K562 (cell line): Measurements from ENCODE around the gene GUSB.

DNA sequence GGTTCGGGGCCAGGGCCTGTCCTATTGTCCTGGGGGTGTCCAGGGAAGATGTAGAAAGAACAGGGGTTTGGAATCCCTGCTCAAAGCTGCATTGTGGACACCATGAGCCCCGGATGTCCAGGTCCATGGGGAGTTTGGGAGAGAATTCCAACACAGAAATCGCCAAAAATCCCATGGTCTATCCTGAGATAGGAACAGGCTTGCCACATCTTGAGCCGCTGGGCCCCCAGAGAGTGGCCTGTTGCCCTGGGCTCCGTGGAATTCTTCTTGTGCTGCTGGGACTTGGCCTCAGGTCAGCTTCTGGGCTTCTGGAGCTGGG lies 376.3 kb upstream of the NUPR2 start:
- RAMPAGE, long total RNA: no peak
- RRBS: no CpG with 5 or more reads among the region's 5 CpGs
PRO-cap:
- standard: no peak
- CoPRO, capped RNA only, 2 experiments: no peak in any of the 2 experiments
- CoPRO, capped and uncapped RNA, 2 experiments: no peak in any of the 2 experiments
- CoPRO, uncapped RNA only, 2 experiments: no peak in any of the 2 experiments
CAGE:
- cytosol, long polyA plus RNA: no peak
- long polyA plus RNA: no peak
- nucleolus, long total RNA: no peak
- nucleus, long polyA plus RNA: no peak

DNA sequence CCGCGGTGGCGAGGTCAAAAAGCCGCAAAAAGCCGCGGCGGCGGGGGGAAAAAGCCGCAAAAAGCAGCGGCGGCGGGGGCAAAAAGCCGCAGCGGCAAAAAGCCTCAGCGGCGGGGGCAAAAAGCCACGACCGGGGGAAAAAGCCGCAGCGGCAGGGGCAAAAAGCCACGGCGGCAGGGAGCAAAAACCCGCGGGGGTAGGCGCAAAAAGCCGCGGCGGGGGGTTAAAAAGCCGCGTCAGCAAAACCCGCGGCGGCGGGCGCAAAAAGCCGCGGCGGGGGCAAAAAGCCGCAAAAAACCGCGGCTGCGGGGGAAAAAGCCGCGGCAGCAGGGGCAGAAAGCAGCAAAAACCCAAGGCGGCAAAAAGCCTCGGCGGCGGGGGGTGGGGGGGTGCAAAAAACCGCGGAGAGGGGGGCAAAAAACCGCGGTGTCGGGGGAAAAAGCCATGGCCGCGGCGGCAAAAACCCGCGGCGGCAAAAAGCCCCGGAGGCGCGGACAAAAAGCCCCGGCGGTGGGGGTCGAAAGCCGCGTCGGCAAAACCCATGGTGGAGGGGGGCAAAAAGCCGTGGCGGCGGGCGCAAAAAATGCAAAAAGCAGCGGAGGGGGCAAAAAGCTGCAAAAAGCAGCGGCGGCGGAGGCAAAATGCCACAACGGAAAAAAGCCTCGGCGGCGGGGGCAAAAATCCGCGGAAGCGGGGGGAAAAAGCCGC lies 418.6 kb downstream of the ZNF716 start:
- RAMPAGE, long total RNA: no peak
- RRBS: no CpG with 5 or more reads among the region's 84 CpGs
PRO-cap:
- standard: no peak
- CoPRO, capped RNA only, 2 experiments: no peak in any of the 2 experiments
- CoPRO, capped and uncapped RNA, 2 experiments: no peak in any of the 2 experiments
- CoPRO, uncapped RNA only, 2 experiments: no peak in any of the 2 experiments
CAGE:
- cytosol, long polyA plus RNA: no peak
- long polyA plus RNA: no peak
- nucleolus, long total RNA: no peak
- nucleus, long polyA plus RNA: no peak

DNA sequence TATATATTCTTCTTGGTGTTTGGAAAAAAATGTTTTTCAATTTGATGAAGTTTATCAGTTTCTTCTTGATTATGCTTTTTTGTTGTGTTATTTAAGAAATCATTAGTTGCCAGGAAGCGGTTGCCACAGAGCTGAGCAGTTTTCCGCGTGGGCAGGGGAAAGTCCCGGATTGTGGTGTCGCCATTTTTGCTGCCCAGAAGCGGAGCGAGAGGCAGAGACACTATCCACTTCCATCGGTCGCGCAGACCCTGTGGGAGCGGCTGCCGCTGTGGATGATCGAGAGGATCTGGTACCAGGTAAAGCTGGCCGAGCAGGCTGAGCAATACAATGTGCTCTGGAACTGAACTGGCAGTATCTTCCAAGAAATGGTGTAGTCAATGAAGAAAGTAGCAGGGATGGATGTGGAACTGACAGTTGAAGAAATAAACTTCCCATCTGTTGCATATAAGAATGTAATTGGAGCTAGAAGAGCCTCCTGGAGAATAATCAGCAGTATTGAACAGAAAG lies 119.9 kb downstream of the ZNF736 start:
- RAMPAGE, long total RNA: no peak
- RRBS: no CpG with 5 or more reads among the region's 14 CpGs
PRO-cap:
- standard: no peak
- CoPRO, capped RNA only, 2 experiments: no peak in any of the 2 experiments
- CoPRO, capped and uncapped RNA, 2 experiments: no peak in any of the 2 experiments
- CoPRO, uncapped RNA only, 2 experiments: no peak in any of the 2 experiments
CAGE:
- cytosol, long polyA plus RNA: no peak
- long polyA plus RNA: no peak
- nucleolus, long total RNA: no peak
- nucleus, long polyA plus RNA: no peak

DNA sequence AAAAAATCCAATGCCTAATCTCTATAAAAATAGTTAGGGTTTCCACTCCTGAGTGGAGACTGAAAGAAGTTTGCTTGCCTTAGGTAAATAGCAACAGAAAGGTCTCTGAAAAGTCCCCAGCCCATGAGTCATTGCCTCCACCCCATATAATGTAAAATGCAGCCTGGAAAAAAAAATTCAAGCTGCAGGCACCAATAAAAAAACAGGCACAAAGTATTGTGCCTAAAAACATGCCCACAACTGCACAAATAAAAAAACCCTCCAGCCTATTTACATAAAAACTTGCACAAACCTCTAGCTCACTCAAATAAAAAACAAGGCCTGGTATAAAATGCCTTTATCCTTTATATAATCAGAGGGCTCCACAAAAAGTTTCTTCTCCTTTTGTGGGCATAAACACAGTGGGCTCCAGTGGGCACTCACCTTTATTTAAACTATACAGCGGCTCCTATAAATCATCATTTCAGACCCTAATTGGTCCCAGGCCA lies 47.4 kb downstream of the ZNF680 start:
- RAMPAGE, long total RNA: no peak
- RRBS: no CpG with 5 or more reads among the region's 1 CpG
PRO-cap:
- standard: no peak
- CoPRO, capped RNA only, 2 experiments: no peak in any of the 2 experiments
- CoPRO, capped and uncapped RNA, 2 experiments: no peak in any of the 2 experiments
- CoPRO, uncapped RNA only, 2 experiments: no peak in any of the 2 experiments
CAGE:
- cytosol, long polyA plus RNA: no peak
- long polyA plus RNA: no peak
- nucleolus, long total RNA: no peak
- nucleus, long polyA plus RNA: no peak

DNA sequence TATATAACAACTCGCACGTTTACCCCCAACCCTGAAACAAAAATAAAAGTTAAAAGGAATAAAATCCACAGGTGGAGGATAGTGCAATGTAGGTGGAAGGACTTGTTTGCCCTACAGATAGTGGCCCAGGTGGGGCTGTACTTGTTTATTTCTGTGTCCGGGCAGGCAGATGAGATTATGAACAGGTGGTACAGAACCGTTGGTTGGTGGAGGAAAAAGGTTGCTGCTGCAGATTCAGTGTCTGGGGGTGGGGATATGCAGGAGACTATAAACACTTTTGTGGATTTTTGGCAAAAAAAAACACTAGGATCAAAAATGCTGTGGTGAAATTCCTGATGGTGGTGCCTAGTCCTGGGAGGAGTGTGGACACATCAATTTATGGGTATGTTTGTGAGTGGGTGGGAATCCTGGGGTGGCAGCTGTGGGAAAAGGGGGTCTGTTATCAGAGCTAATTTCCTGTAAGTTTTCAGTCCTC lies 4.9 kb downstream of the ZNF680 start:
- RAMPAGE, long total RNA: no peak
- RRBS: no CpG with 5 or more reads among the region's 4 CpGs
PRO-cap:
- standard: no peak
- CoPRO, capped RNA only, 2 experiments: no peak in any of the 2 experiments
- CoPRO, capped and uncapped RNA, 2 experiments: no peak in any of the 2 experiments
- CoPRO, uncapped RNA only, 2 experiments: peak in 1 of 2 experiments; most common minus-strand start position 177 of the sequence (in 1)
CAGE:
- cytosol, long polyA plus RNA: no peak
- long polyA plus RNA: no peak
- nucleolus, long total RNA: no peak
- nucleus, long polyA plus RNA: no peak

DNA sequence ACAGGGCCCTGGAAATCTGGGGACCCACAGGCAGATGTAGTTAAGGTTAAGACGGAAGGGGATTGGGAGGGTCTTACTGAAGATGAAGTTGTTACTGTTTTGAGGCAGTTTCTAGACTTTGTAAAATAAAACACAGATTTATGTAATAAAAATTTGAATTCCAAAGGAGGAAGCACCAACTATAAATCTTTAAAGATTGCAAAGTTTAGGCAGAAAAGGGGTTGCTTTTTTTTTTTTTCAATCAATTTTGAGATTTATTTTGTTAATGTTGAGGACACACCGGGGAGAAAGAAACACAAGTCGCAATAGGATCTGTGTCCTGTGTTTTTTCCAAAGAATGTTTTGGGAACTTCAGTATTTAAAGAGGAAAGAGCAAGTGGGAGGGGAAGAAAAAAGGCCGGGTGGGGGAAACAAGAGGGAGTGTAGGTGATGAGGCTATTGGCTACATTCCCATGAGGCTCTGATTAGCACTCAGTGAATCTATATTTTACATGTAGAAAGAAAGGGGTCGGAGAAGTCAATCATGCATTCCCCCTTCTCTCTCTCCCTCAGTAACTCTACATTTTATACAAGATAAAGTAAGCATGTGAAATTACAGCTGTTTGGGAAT lies 4.2 kb downstream of the ZNF680 start:
- RAMPAGE, long total RNA: no peak
- RRBS: no CpG with 5 or more reads among the region's 5 CpGs
PRO-cap:
- standard: no peak
- CoPRO, capped RNA only, 2 experiments: no peak in any of the 2 experiments
- CoPRO, capped and uncapped RNA, 2 experiments: no peak in any of the 2 experiments
- CoPRO, uncapped RNA only, 2 experiments: peak in 1 of 2 experiments; most common minus-strand start position 140 of the sequence (in 1)
CAGE:
- cytosol, long polyA plus RNA: no peak
- long polyA plus RNA: no peak
- nucleolus, long total RNA: no peak
- nucleus, long polyA plus RNA: no peak

DNA sequence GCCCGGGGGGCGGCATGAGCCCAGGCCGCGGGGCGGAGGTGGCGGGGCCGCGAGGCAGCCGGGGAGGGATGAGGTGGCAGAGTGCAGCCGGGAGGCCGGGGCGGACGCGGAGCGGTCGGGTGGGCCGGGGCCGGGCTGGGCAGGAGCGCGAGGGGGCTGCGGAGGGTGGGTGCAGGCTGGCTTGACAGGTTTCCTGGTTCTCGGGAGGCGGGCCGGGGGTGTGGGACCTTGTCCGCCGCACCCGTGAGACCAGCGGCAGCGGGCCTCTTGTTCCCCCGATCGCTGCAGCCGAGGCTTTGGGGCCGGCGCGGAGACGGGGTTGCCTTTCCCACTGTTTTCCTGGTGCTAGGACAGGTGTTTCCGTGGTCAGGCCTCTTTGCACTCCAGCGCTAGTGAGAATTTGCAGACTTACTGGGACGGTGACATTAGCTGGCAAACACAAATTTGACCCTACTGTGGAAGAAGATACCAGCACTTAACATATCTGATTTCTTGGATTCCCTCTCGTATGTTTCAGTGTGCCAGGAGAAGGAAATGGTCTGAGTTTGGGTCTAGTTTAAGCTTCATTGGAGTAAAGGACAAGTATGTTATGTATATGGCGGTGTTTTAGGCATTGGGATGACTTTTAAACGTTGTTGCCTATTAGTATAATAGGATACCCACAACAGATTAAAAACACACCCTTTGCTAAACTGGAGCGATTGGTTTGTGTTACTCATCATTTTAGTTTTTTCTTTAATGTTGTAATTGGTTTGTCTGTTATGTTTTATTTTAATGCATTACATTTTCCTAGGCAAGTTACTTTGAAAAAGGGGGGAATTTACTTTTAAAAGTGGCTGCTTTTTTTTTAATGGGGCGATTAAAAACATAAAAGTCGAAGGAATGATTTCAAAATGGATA lies 32.5 kb upstream of the ERV3-1 start:
- RAMPAGE, long total RNA: no peak
- RRBS: 4% methylated on average over 4 of the region's 45 CpGs
PRO-cap:
- standard: bidirectional peak, plus-strand start at position 294 of the sequence, minus-strand start at position 298 of the sequence; unidirectional peak, minus-strand start at position 397 of the sequence
- CoPRO, capped RNA only, 2 experiments: peak in 1 of 2 experiments; most common plus-strand start position 270 of the sequence (in 1); most common minus-strand start position 269 of the sequence (in 1)
- CoPRO, capped and uncapped RNA, 2 experiments: peak in 2 of 2 experiments; most common plus-strand start position 350 of the sequence (in 1); most common minus-strand start position 298 of the sequence (in 2)
- CoPRO, uncapped RNA only, 2 experiments: no peak in any of the 2 experiments
CAGE:
- cytosol, long polyA plus RNA: no peak
- long polyA plus RNA: no peak
- nucleolus, long total RNA: no peak
- nucleus, long polyA plus RNA: no peak

GRCh38 chr7:65731358-65732171 lies 141.3 kb upstream of the VKORC1L1 start:
- RAMPAGE, long total RNA: no peak
- RRBS: 9% methylated on average over 8 of the region's 33 CpGs
PRO-cap:
- standard: no peak
- CoPRO, capped RNA only, 2 experiments: no peak in any of the 2 experiments
- CoPRO, capped and uncapped RNA, 2 experiments: no peak in any of the 2 experiments
- CoPRO, uncapped RNA only, 2 experiments: peak in 1 of 2 experiments; most common plus-strand start chr7:65732007 (in 1); most common minus-strand start chr7:65731760 (in 1)
CAGE:
- cytosol, long polyA plus RNA: no peak
- long polyA plus RNA: no peak
- nucleolus, long total RNA: no peak
- nucleus, long polyA plus RNA: no peak

GRCh38 chr7:65981563-65982502 lies at the start of gene GUSB:
GUSB (minus strand) TSS chr7:65982213.
- RAMPAGE, long total RNA: start-site peak on the minus strand at chr7:65982197-65982213, 301 and 298 reads in 2 replicates
- RRBS: 2% methylated on average over 32 of the region's 79 CpGs
PRO-cap:
- standard: bidirectional peak, plus-strand start at chr7:65982330, minus-strand start at chr7:65982213
- CoPRO, capped RNA only, 2 experiments: peak in 2 of 2 experiments; most common plus-strand start chr7:65982330 (in 2); most common minus-strand start chr7:65982213 (in 2)
- CoPRO, capped and uncapped RNA, 2 experiments: peak in 2 of 2 experiments; most common plus-strand start chr7:65982330 (in 2); most common minus-strand start chr7:65982213 (in 2)
- CoPRO, uncapped RNA only, 2 experiments: no peak in any of the 2 experiments
CAGE:
- cytosol, long polyA plus RNA: start-site peak on the minus strand at chr7:65982195-65982202, 97 and 61 reads in 2 replicates
- long polyA plus RNA: start-site peak on the minus strand at chr7:65982166-65982245, 99 and 233 reads in 2 replicates
- nucleolus, long total RNA: no peak
- nucleus, long polyA plus RNA: start-site peak on the minus strand at chr7:65982195-65982202, 72 and 103 reads in 2 replicates

- RAMPAGE, long total RNA: no peak
- RRBS: no CpG with 5 or more reads among the region's 3 CpGs
PRO-cap:
- standard: no peak
- CoPRO, capped RNA only, 2 experiments: no peak in any of the 2 experiments
- CoPRO, capped and uncapped RNA, 2 experiments: no peak in any of the 2 experiments
- CoPRO, uncapped RNA only, 2 experiments: no peak in any of the 2 experiments
CAGE:
- cytosol, long polyA plus RNA: no peak
- long polyA plus RNA: no peak
- nucleolus, long total RNA: no peak
- nucleus, long polyA plus RNA: no peak
These were observed 1.1 kb downstream of the ASL start for GRCh38 chr7:66076767-66077143.

DNA sequence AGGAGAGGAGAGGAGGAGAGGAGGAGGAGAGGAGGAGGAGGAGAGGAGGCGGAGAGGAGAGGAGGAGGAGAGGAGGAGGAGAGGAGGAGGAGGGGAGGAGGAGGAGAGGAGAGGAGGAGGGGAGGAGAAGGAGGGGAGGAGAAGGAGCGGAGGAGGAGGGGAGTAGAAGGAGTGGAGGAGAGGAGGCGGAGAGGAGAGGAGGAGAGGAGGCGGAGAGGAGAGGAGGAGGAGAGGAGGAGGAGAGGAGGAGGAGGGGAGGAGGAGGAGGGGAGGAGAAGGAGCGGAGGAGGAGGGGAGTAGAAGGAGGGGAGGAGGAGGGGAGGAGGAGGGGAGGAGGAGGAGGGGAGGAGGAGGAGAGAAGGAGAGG lies 15.6 kb upstream of the CRCP start:
- RAMPAGE, long total RNA: no peak
- RRBS: no CpG with 5 or more reads among the region's 5 CpGs
PRO-cap:
- standard: no peak
- CoPRO, capped RNA only, 2 experiments: no peak in any of the 2 experiments
- CoPRO, capped and uncapped RNA, 2 experiments: no peak in any of the 2 experiments
- CoPRO, uncapped RNA only, 2 experiments: no peak in any of the 2 experiments
CAGE:
- cytosol, long polyA plus RNA: no peak
- long polyA plus RNA: no peak
- nucleolus, long total RNA: no peak
- nucleus, long polyA plus RNA: no peak

GRCh38 chr7:66352056-66352706 lies 147.0 kb downstream of the TPST1 start:
- RAMPAGE, long total RNA: no peak
- RRBS: no CpG with 5 or more reads among the region's 5 CpGs
PRO-cap:
- standard: no peak
- CoPRO, capped RNA only, 2 experiments: no peak in any of the 2 experiments
- CoPRO, capped and uncapped RNA, 2 experiments: no peak in any of the 2 experiments
- CoPRO, uncapped RNA only, 2 experiments: no peak in any of the 2 experiments
CAGE:
- cytosol, long polyA plus RNA: no peak
- long polyA plus RNA: no peak
- nucleolus, long total RNA: no peak
- nucleus, long polyA plus RNA: no peak

DNA sequence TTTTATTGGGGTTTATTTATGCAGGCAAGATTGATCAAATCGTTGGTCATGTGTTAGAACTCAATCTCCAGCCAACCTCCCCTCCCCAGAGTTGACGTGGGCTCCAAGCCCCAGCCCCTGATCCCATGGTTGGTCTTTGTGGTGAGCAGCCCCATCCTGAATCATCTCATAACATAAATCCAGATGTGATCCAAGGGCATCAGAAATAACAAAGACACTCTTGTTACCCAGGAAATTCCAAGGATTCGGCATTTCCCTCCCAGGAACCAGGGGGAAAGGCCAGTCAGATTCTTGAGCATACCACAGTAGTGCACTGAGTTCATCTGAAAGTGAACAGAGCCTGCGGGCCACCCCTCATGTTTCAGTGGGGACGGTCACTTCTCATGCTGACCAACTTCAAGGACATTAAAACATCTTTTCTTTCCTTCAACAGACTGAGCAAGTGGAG lies 151.3 kb downstream of the TPST1 start:
- RAMPAGE, long total RNA: no peak
- RRBS: no CpG with 5 or more reads among the region's 5 CpGs
PRO-cap:
- standard: no peak
- CoPRO, capped RNA only, 2 experiments: no peak in any of the 2 experiments
- CoPRO, capped and uncapped RNA, 2 experiments: no peak in any of the 2 experiments
- CoPRO, uncapped RNA only, 2 experiments: no peak in any of the 2 experiments
CAGE:
- cytosol, long polyA plus RNA: no peak
- long polyA plus RNA: no peak
- nucleolus, long total RNA: no peak
- nucleus, long polyA plus RNA: no peak

- RAMPAGE, long total RNA: no peak
- RRBS: no CpG with 5 or more reads among the region's 3 CpGs
PRO-cap:
- standard: no peak
- CoPRO, capped RNA only, 2 experiments: no peak in any of the 2 experiments
- CoPRO, capped and uncapped RNA, 2 experiments: no peak in any of the 2 experiments
- CoPRO, uncapped RNA only, 2 experiments: no peak in any of the 2 experiments
CAGE:
- cytosol, long polyA plus RNA: no peak
- long polyA plus RNA: no peak
- nucleolus, long total RNA: no peak
- nucleus, long polyA plus RNA: no peak
These were observed 166.1 kb downstream of the TPST1 start for GRCh38 chr7:66371206-66371594.

DNA sequence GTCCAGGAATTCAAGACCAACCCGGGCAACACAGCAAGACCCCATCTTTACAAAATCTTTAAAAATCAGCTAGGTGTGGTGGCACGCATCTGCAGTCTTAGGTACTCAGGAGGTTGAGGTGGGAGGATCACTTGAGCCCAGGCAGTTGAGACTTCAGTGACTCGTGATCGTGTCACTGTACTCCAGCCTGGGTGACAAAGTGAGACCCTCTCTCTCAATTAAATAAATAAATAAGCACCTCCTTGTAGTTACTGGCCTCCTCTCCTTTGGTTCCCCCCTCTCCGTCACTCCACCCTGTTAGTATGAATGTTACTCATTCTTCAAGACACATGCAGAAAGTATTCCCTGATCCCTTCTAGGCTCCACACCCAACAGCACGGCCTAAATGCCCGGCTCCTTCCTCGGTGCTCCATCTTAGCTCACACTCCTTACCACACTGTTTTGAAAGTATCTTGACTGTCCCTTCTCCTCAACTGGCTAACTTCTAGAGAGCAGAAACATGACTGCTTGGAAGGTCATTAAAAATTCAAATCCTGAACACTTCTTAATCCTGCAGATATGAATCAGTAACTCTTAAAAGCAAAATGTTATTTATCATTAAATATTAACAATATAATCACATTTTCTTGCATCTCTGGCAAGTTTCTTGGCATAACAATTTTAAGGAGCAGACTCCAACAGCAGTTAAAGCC lies 38.0 kb upstream of the KCTD7 start:
- RAMPAGE, long total RNA: no peak
- RRBS: no CpG with 5 or more reads among the region's 8 CpGs
PRO-cap:
- standard: no peak
- CoPRO, capped RNA only, 2 experiments: no peak in any of the 2 experiments
- CoPRO, capped and uncapped RNA, 2 experiments: no peak in any of the 2 experiments
- CoPRO, uncapped RNA only, 2 experiments: no peak in any of the 2 experiments
CAGE:
- cytosol, long polyA plus RNA: no peak
- long polyA plus RNA: no peak
- nucleolus, long total RNA: no peak
- nucleus, long polyA plus RNA: no peak

DNA sequence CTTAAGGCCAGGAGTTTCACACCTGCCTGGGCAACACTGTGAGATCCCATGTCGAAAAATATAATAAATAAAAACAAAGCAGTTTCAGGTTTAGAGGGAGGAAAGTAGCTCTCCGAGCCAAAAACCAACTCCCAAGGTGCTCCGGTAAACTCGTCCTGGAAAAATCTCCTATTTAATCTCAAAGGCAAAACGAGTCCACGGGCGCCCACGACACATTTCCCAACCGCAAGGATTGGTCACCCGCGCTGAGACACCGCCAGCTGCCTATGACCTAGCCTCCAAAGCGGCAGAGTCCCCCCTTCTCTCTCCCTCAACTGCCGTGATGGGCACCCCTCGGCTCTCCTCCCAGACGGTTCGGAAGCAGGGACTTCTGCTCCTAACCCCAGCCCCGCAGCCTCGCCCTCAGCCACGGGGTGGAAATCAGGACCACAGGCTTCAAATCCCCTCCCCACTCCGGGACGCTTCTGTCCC lies 37.4 kb upstream of the KCTD7 start:
- RAMPAGE, long total RNA: no peak
- RRBS: no CpG with 5 or more reads among the region's 22 CpGs
PRO-cap:
- standard: no peak
- CoPRO, capped RNA only, 2 experiments: no peak in any of the 2 experiments
- CoPRO, capped and uncapped RNA, 2 experiments: no peak in any of the 2 experiments
- CoPRO, uncapped RNA only, 2 experiments: no peak in any of the 2 experiments
CAGE:
- cytosol, long polyA plus RNA: no peak
- long polyA plus RNA: no peak
- nucleolus, long total RNA: no peak
- nucleus, long polyA plus RNA: no peak

DNA sequence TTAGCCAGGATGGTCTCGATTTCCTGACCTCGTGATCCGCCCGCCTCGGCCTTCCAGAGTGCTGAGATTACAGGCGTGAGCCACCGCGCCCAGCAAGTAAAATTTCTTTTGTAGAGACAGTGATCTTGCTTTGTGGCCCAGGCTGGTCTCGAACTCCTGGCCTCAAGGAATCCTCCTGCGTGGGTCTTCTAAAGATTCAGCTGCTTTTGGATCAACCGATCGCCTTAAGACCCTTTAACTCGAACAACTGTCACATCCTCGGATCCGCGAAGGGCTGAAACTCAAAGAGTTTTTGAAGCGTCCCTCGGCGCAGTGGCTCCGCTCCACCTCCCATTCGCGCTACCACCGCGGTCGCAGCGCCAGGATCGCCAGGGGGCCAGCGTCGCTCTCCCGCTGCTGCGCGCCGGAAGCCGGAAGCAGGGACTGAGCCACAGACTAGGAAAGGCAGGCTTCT lies 25.2 kb downstream of the KCTD7 start:
- RAMPAGE, long total RNA: no peak
- RRBS: no CpG with 5 or more reads among the region's 34 CpGs
PRO-cap:
- standard: no peak
- CoPRO, capped RNA only, 2 experiments: peak in 1 of 2 experiments; most common plus-strand start position 333 of the sequence (in 1); most common minus-strand start position 338 of the sequence (in 1)
- CoPRO, capped and uncapped RNA, 2 experiments: no peak in any of the 2 experiments
- CoPRO, uncapped RNA only, 2 experiments: peak in 1 of 2 experiments; most common minus-strand start position 371 of the sequence (in 1)
CAGE:
- cytosol, long polyA plus RNA: no peak
- long polyA plus RNA: no peak
- nucleolus, long total RNA: no peak
- nucleus, long polyA plus RNA: no peak

GRCh38 chr7:66681542-66682326 lies 53.1 kb downstream of the KCTD7 start:
- RAMPAGE, long total RNA: start-site peak on the minus strand at chr7:66682009-66682052, 23 and 40 reads in 2 replicates; start-site peak on the plus strand at chr7:66682102-66682147, 132 and 91 reads in 2 replicates
- RRBS: 2% methylated on average over 12 of the region's 72 CpGs
PRO-cap:
- standard: bidirectional peak, plus-strand start at chr7:66682166, minus-strand start at chr7:66682067
- CoPRO, capped RNA only, 2 experiments: peak in 2 of 2 experiments; most common plus-strand start chr7:66682166 (in 2); most common minus-strand start chr7:66682007 (in 2)
- CoPRO, capped and uncapped RNA, 2 experiments: peak in 2 of 2 experiments; most common plus-strand start chr7:66682166 (in 2); most common minus-strand start chr7:66682039 (in 2)
- CoPRO, uncapped RNA only, 2 experiments: peak in 2 of 2 experiments; most common plus-strand start chr7:66681973 (in 1); most common minus-strand start chr7:66681950 (in 1)
CAGE:
- cytosol, long polyA plus RNA: no peak
- long polyA plus RNA: no peak
- nucleolus, long total RNA: no peak
- nucleus, long polyA plus RNA: start-site peak on the minus strand at chr7:66682035-66682045, 24 and 44 reads in 2 replicates